T47D (cell line): ENCODE measurements around a stretch of chr14.

DNA sequence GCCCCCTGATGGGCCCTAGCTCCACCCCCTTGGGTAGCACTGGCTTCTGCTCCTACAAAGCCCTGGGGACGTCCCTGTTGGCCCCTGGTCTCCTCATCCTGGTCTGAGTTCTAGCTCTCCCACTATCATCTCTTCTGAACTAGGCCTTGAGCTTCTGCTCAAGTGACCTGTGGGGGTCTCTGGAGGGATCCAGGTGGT, 713 bp downstream of the TEDC1 start:
- RRBS = no CpG with 5 or more reads among the region's 1 CpG

- RRBS = no CpG with 5 or more reads among the region's 8 CpGs
Measured at GRCh38 chr14:105493344-105493670, 2.3 kb downstream of the TEDC1 start.

DNA sequence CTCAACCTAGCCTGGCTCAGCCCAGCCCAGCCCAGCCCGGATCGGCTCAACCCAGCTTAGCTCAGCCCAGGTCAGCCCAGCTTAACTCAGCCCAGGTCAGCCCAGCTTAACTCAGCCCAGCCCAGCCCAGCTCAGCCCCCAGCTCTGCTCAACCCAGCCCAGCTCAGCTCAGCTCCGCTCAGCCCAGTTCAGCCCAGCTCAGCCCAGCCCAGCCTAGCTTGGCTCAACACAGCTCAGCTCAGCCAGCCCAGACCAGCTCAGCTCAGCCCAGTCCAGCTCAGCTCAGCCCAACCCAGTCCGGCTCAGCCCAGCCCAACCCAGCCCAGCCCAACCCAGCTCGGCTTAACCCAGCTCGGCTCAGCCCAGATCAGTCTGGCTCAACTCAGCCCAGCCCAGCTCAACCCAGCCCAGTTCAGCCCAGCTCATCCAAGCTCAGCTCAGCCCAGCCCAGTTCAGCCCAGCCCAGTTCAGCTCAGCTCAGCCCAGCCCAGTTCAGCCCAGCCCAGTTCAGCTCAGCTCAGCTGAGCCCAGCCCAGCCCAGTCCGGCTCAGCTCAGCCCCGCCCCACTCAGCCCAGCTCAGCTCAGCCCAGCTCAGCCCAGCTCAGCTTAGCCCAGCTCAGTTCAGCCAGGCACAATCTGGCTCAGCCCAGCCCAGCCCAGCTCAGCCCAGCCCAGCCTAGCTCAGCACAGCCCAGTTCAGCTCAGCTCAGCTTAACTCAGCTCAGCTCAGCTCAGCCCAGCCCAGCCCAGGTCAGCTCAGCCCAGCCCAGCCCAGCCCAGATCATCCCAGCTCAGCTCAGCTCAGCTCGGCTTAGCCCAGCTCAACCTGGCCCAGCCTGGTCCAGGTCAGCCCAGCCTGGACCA, 331.7 kb downstream of the TMEM121 start:
- RRBS = no CpG with 5 or more reads among the region's 9 CpGs

DNA sequence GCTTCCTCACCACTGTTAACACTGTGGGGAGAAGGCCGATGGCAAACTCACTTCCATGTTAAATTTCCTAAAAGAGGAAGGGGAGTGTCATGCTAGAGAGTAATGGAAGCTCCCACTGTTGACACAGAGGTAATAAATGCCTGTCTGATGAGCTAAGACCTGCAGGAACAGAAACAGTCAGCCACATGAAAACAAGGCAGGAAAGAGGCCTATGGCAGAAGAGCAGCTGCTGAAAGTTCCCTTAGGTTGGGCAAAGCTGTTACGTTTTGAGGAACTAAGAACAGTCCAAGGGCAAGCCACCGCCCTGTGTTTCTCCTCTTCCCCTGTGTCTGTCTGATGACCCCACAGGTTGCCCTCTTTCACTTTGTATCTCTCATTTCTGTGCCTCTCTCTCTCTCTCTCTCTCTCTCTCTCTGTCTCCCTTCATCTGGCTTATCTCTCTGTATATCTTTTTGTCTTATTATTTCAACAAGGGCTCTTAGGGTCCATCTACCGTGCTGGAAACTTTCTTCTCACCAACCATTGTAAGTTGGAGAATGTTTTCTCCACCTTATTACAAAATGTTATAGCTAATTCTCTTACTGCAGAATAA, 422.7 kb downstream of the TMEM121 start:
- RRBS = no CpG with 5 or more reads among the region's 4 CpGs

- RRBS = no CpG with 5 or more reads among the region's 1 CpG
Measured at GRCh38 chr14:106025547-106025890, 499.1 kb downstream of the TMEM121 start.

- RRBS = 2% methylated on average over 1 of the region's 5 CpGs
Measured at GRCh38 chr14:106276920-106277409, 750.6 kb downstream of the TMEM121 start.

GRCh38 chr14:106810305-106811134, 1284.1 kb downstream of the TMEM121 start:
- RRBS = no CpG with 5 or more reads among the region's 15 CpGs

DNA sequence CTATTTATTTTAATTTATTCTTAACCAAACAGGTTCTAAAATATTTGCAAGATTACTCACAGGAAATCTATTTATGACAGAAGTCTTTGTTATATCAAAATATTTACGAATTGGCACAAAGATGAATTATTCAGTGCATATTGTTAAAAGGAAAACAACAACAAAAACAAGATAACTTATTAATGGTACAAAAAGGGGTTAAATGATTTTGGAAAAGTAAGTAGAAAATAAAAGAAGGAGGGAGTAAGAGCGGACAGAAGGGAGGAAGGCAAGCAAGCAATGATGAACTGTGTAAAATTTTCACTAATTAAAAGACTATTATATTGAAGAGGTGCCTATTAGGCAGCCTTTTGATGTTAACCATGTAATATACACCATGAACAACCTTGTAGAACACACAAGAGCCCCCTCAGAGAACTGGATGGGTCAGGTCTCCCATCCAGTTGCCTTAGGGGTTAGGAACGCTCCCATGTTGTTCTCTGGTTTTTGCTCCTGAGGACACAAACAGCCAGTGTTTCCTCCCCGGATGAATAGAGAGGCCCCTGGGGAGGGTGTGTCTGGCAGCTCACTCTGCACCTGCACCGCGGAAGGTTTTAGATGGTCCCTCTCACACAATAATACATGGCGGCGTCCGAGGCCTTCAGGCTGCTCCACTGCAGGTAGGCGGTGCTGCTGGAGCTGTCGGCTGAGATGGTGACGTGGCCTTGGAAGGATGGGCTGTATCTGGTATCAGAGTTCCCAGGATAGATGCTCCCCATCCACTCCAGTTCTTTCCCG, 1324.3 kb downstream of the TMEM121 start:
- RRBS = no CpG with 5 or more reads among the region's 13 CpGs